Bronchial lymph node (tissue), 1 donor: ENCODE measurements around the gene SET.

DNA sequence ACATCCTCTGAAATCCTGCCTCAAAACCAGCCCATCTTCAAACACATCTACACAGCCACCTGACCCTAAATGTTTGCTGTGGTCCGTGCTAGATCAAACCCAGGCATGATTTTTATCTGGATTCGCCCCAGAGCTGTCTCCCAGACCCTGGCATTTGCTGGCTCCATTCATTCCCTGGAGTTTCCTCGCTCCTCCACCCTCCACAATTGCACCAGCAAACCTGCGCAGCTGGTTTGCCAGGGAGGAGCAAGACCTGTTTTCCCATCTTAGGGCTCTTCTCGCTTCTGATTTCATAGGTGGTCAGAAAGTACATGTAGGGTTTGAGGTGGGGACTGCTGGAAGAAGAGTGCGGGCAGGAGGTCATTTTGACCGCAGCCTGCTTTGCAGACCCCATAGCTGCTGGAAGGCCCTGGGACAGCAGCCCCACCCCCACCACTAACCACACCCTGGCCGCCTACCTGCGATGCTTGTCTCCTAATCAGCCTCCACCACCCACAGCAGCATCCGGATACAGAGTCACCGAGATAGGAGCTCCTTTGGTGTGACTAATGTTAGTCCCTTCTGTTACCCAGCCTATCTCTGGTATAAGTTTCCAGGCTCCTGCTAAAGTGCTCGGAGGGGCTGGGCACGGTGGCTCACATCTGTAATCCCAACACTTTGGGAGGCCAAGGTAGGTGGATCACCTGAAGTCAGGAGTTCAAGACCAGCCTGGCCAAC, 22.8 kb downstream of the SWI5 start:
- PRO-cap = no peak

DNA sequence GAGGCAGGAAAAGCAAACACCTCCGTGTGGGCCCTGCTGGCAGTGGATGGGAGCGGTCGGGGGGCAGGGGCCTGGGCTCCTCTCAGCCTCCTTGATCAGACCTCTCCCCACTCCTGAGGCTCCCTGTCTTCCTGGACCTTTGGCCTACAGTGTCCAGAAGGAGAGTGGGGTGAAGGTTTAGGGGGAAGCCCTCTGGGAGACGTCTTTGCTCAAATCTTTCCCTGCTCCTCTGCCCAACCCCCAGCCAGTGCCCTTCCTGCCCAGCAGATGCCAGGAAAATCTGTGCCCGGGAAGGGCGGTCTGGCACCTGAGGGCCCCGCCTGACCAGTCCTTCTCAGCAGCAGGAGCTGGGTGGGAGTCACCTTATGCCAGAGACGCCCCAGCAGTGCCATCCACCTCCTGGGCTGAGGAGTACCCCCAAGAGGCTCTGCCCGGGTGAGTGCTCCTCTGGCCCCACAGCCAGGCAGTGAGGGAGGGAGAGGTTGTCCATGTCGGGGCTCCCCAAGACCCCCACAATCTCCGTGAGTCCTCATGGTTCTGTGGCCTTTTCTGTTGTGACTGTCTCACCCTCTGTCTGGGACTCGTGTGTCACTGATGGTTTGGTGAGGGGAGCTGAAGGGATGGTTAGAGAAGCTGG, 14.9 kb upstream of the CERCAM start:
- PRO-cap = no peak

DNA sequence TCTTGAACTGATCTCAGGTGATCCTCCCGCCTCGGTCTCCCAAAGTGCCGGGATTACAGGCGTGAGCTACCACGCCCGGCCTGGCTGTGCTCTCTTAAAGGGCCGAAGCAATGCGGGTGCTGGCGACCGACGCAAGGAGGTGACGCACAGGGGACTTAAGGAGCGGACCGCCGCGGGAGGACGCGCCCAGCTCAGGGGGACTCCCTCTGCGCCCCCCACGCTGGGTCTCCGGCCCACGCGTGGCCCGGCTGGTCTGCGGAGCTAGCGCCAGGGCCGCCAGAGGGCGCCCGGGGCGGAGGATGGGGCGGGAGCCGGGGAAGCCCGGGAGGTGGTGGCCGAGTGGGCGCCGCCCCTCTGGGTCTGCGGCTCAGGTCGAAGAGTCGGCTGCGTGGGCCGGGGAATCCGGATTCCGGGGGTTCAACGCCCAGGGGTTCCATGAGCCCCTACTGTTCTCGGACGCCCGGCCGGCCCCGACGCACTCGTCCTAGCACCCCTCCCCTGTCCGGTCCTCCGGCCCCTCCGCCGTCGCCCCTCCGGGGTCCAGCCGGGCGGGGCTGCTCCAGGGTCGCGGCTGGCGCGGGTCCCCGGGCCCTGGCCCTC, 470 bp upstream of the CERCAM start:
- PRO-cap = no peak

DNA sequence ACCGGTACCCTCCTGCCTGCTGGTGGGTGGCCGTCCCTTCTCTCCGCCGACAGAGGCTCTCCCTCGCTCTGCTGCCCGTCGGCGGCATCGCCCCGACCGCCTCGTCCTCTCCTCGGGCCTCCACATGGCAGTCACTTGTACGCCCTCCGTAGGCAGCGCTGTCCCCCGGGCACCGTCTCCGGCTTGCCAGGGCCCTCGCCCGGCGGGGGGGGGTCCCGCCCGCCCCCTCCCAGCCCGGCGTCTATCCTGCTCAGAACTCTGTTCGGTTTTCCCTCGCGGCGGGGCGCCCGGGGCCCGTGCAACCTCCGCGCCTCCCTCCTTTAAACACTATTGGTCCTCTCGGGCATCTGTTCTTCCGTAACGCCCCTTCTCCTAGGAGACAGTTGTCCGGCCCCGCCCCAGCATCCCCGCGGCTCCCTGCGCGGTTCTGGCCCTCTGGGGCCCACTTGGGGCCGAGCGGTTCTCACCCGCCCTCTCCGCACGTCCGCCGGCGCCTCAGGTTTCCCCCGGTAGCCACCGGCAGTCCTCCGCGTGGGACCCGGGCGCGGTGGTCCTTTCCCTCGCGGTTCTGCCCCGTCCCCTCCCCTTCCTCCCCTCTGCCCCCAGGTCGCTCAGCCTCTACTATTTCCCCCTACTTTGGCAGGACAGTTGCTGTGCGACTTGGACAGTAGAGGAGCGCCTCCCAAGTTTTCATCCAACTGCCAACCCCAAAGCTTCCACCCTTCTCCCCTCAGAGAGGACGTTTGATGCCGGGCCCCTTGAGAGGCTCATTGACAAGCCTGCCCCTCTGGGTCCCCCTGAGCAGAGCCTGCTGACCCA, 958 bp downstream of the ODF2 start:
- PRO-cap = unidirectional peak, minus-strand start at position 270 of the sequence

DNA sequence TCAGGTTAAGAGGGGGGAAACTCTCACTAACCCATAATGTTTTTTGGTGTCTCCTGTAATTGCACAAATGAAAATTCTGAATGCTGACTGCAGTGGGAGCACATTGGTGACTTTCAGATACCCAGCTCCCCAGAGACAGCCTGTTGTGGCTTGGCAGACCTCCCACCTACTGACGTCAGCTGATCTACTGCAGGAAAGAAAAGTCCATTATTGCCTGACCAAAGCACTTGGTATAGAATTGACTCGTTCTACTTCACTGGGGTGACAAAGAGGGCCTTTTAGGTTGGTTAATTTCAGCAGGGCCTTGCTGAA, 6.5 kb downstream of the SPTAN1 start:
- PRO-cap = no peak

GRCh38 chr9:128629865-128630685, 26.6 kb downstream of the DYNC2I2 start:
- PRO-cap = no peak

GRCh38 chr9:128688181-128689337, at the start of gene SET:
TSS of gene SET (plus strand) at chr9:128689222.
- PRO-cap = bidirectional peak, plus-strand start at chr9:128689018, minus-strand start at chr9:128688927; bidirectional peak, plus-strand start at chr9:128689232, minus-strand start at chr9:128689095

DNA sequence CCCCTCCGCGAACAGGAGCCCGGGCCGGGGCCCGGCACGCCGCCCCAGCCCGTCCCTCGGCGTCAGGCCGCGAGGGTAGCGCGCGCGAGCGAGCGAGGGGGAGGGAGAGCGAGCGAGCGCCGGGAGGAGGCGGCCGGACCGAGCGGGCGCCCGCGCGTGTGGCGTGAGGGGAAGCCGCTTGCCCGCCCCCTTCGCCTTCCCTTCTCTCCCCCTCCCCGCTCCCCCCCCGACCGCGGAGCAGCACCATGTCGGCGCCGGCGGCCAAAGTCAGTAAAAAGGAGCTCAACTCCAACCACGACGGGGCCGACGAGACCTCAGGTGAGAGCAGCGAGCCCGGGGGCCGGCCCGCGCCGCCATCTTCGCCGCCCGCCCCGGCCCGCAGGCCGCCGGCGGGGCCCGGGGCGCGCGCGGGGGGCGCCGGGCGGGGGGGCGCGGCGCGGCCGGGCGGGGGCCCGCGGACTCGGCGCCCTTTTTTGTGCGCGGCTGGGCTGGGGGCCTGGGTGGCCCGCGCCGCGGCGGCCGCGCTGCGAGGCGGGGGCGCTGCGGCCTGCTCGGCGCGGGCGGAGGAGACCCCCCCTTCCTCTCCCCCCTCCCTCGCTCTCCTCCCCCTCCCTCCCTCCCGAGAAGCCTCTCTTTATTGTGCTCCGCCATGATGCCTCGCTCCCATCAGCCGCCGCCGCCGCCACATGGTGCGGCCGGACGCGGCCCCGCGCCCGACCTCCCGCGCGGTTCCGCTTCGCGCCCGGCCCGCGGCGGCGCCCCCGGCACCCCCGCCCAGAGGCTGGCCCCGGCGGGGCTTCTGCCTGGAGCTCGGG, 523 bp downstream of the SET start:
- PRO-cap = bidirectional peak, plus-strand start at position 105 of the sequence, minus-strand start at position 147 of the sequence

DNA sequence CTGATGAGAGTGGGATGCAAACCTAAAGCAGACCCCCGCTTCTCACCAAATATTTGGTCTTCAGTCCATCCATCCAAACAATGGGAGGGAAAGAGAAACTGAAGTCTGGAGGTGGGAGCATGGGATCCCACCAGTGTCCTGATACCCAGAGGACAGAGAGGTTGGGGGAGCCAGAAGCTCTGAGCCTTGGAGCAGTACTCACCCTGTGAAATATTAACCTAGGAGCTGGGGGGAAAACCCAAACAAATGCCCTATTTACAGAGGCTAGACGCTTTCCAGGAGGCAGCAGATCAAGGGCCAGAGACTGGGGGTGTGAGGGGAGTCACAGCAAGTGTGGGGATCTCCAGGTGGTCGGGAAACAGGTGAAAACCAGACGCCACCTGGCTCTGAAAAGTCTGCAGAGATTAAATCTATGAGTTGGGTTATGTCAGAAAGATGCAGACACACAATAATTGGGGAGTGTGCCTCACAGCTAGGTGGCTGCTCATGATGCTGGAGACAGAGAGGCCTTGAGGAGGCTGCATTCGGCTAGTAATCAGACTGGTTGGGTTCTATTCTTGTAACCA, 6.2 kb downstream of the ZER1 start:
- PRO-cap = no peak

GRCh38 chr9:128819672-128820640, 1.7 kb downstream of the ENDOG start:
- PRO-cap = no peak

GRCh38 chr9:128821812-128822912, 3.9 kb downstream of the ENDOG start:
- PRO-cap = no peak

- PRO-cap = no peak
These were observed 3.9 kb downstream of the LRRC8A start for GRCh38 chr9:128885655-128886454.

DNA sequence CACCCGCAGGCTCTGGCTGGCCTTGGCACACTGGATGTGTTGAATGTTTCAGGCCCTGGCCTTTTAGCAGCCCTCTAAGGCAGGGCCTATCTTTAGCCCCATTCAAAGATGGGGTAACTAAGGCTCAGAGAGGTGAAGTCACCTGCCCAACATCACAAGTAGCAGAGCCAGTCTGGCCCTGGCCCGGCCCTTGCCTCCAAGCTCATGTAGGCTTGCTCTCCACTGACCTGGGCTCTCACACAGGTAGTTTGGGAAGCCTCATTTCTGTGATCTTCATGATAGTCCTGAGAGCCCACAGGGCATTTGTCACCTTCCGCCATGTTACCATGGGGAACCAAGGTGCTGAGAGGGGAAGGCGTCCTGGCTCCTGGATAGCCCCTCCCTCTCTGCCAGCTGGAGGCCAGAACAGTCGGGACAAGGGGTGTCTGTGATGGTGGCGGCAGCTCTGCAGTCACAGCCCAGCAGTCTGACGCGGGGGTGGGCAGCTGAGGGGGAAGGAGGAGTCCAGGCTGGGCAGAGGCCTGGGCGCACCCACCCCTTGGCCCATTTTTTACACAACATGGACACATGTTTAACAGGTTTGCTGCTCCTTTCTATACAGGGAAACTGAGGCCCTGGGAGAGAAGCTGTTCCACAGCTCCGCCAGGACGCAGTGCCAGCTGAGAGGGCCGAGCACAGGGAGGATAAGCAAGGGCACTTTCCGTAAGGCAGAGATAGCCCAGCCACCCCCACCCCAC, 16.8 kb downstream of the LRRC8A start:
- PRO-cap = no peak

GRCh38 chr9:128907365-128908071, 13.3 kb upstream of the PHYHD1 start:
- PRO-cap = no peak

- PRO-cap = no peak
These were observed 7.5 kb upstream of the PHYHD1 start for GRCh38 chr9:128913093-128913893.

DNA sequence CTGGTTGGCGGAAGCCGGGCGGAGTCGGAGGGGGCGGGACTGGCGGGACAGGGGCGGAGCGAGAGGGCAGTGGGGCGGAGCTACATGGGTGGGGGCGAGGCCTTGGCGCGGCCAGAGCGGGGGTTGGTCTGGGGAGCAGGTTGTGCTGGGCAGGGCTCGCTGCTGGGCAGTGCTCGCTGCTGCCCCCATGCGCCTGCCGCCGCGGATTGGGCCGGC, 218 bp upstream of the SH3GLB2 start:
- PRO-cap = bidirectional peak, plus-strand start at position 114 of the sequence, minus-strand start outside the sequence

DNA sequence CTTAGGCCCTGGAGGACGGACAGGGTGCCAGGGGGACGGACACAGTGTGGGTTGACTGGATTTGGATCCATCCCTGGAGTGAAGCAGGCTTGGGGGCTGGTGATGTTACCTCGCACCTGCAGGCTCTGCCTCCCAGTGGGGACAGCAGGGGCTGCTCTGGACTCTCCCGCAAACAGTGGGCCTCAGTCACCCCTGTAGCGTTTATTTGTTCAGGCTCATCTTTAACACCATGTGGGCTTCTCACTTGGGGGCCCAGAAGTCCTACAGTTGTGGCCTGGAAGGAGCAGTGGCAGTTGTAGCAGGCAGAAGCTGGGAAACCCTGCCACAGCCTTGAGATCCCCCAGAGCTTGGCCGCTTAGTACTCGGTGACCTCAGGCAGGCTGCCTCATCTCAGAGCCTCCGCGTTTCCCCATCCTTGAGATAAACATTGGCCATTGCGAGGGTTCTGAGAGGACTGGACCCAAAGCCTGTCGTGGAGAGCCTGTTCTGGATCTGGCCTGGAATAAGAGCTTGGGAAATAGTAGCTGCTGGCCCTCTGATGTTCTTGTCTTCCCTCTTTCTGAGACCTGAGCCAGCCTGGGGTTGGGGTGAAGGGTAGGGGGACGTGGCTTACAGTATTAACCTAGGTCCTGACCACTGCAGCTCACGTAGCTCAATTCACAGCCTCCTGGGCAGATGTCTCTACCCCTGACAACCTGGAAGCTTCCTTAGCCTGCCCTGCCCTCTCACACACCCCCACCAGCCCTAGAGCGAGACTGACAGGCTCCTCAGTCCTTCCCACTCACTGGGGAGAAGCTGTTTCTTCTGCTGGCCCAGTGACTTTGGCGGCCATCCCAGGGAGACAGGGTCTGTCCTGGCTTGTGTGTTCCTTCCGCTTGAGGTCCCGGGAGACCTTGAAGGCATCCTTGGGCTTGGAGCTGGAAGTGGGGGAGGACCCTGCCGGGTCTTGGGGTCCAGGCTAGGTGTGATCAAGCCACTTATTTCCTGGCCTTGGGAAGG, 1.4 kb downstream of the MIGA2 start:
- PRO-cap = bidirectional peak, plus-strand start at position 815 of the sequence, minus-strand start at position 705 of the sequence

GRCh38 chr9:129102132-129102784, 8.3 kb downstream of the CRAT start:
- PRO-cap = no peak

GRCh38 chr9:129164039-129164597, 13.9 kb downstream of the IER5L start:
- PRO-cap = unidirectional peak, minus-strand start at chr9:129164315

GRCh38 chr9:129178868-129179507, 927 bp upstream of the IER5L start:
- PRO-cap = no peak